NB4 (cell line): ENCODE measurements around the genes PAFAH1B2, BACE1 and IL10RA.

DNA sequence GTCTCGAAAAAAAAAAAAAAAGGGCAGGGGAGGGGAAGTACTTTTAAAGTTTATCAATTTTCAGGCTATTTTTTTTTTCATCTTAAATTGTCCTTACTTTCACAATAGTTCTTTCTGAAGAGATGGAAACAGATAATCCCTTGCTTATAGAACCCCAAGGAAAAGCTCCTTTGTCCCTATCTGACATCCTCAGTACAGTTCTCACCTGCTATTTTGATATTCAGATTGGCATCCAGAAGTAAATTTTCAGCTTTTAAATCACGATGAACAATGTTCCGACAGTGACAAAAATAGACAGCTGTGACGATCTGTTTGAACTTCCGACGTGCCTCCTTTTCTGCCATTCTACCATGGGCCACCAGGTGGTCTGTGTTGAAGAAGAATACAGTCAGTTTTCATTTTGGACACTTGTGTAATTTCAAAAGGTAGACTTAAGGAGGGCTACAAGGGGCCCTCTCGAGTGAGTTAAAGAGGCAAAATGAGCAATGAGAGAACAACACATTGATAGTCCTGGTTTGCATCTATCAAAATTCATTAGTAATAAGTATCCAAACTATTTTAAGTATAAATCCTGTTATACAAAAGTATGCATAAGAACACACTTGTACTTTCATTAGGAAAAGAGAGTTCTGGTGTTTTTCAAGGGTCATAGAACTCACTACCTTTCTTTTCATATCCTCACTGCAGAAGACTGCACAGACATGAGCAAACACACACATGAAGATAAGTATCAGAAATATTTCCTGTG, 89.8 kb upstream of the APOA1 start:
- RRBS = no CpG with 5 or more reads among the region's 7 CpGs

GRCh38 chr11:116989843-116990429, 108.3 kb downstream of the SIK3 start:
- RRBS = no CpG with 5 or more reads among the region's 3 CpGs

GRCh38 chr11:117020786-117021719, 77.2 kb downstream of the SIK3 start:
- RRBS = no CpG with 5 or more reads among the region's 6 CpGs

GRCh38 chr11:117079614-117080412, 18.4 kb downstream of the SIK3 start:
- RRBS = no CpG with 5 or more reads among the region's 1 CpG

GRCh38 chr11:117137459-117137820, 6.6 kb upstream of the PAFAH1B2 start:
- RRBS = no CpG with 5 or more reads among the region's 4 CpGs

DNA sequence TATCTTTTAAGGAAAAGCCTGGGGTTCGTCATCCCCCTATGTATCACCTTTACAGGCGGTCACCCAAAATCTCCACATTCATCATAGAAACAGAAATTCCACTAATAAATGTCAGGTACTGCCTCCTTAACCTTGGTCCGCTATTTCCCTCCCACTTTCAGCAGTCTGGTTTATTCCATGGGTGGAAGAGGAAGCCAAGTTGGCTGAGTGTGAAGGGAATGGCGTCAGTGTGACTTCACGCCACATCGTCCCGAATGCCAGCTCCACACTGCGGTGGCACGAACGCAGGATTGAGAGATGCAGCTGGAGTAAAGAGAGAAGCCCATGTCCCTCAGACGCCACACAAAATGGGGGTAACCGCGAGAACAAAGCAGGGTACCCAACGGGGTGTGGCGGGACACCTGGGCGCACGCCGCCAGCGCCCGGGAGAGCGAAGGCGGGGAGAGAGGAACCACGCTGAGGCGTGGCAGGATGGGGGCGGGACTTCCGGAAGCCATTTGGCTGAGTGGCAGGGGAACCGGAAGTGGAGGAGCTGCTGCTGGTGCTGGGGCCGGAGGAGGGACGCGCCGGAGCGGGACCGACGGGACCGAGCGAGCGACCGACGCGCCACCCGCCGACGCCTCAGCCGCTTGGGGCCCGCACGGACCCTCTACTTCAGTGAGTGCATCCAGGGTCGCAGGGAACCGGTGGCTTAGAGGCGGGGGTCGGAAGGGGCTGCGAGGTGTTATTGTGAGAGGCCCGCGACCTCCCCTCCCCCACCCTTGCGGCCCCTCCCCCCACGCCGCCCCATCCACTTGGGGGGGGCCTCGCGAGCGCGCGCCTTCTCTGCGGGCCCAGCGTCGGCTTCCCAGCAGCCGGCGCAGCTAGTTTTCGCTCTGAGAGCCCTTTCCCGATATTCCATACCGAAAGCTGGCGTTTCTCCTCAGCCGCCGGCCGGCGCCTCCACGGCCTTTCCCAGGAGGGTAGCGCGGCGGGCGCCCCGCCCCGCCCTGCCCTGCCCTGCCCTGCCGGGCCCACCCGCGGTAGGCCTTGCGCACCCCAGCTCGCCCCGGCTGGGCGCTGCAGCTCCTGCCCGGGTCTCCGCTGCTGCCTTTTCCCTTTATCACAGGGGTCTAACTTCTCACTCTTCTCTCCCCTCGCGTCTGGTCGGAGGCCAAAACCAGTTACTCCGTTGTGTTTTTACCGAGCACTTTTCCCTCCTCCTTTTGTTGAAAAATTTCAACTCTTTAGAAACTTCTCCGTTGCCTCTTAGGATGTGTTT, at the start of gene PAFAH1B2:
PAFAH1B2 (plus strand) TSS at position 526 of the 1,261 bp plus-strand sequence.
- RRBS = 1% methylated on average over 36 of the region's 96 CpGs

DNA sequence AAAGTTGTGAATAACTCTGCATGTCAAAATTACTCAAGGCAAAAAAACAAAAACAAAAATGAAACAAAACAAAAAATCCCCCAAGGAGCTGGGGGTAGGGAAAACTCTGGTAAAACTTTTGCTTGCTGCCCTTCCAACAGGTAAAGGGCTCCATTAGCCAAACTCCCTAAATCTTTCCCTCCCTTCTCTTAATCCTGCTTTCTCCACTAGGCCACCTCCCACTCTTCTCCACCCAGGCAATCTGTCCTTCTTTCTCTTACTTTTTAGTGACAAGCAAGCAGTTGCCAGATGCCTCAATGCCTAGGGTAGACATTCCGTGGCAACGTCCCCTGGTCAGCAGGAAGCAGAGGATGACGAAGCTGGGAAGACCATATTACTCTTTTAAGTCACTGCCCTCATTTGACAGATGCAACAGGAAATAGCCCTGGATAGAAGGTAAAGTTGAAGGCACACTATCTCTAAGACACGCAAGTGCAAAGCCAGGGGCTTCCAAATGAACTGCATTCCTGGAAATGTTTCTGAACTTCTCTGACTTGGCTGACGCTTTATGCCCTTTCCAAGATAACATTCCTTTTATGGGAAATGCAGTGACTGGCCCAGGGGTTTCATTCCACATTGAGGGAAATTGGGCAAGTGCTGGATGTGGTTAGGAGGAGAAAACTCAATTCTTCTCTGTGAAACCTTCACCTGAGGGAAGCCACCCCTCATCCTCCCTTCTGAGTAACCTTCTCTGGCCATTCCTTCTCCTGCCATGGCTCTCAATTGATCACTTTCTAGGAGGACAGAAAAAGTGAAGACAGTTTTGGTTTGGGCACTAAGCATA, 14.8 kb downstream of the PCSK7 start:
- RRBS = no CpG with 5 or more reads among the region's 5 CpGs

DNA sequence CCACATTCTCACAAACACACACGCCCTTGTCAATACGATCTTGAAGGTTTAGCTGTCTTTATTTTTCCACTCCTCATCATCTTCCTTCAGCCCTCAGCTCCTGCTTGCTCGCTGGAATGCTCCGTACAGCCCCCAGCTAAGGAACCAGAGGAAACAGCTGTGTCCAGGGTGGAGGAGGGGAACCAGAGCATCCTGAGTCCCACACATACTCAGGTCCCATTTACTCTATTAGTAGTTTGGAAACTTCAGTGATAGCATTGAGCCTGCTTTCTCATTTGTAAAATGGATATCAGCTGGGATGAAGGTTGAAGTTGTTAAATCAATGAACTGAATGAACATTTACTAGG, 13.3 kb downstream of the PCSK7 start:
- RRBS = no CpG with 5 or more reads among the region's 4 CpGs

- RRBS = no CpG with 5 or more reads among the region's 8 CpGs
Observed at GRCh38 chr11:117313016-117313555, 3.0 kb downstream of the BACE1 start.

- RRBS = 6% methylated on average over 33 of the region's 75 CpGs
Observed at GRCh38 chr11:117315574-117316659, at the start of gene BACE1. Gene BACE1, minus strand, starts transcription at chr11:117316256.

- RRBS = no CpG with 5 or more reads among the region's 6 CpGs
Observed at GRCh38 chr11:117316660-117316886, 517 bp upstream of the BACE1 start.

- RRBS = no CpG with 5 or more reads among the region's 12 CpGs
Observed at GRCh38 chr11:117328409-117328801, 751 bp downstream of the CEP164 start.

GRCh38 chr11:117371027-117371471, 43.4 kb downstream of the CEP164 start:
- RRBS = no CpG with 5 or more reads among the region's 3 CpGs

- RRBS = no CpG with 5 or more reads among the region's 3 CpGs
Observed at GRCh38 chr11:117778973-117779269, 18.1 kb downstream of the DSCAML1 start.

DNA sequence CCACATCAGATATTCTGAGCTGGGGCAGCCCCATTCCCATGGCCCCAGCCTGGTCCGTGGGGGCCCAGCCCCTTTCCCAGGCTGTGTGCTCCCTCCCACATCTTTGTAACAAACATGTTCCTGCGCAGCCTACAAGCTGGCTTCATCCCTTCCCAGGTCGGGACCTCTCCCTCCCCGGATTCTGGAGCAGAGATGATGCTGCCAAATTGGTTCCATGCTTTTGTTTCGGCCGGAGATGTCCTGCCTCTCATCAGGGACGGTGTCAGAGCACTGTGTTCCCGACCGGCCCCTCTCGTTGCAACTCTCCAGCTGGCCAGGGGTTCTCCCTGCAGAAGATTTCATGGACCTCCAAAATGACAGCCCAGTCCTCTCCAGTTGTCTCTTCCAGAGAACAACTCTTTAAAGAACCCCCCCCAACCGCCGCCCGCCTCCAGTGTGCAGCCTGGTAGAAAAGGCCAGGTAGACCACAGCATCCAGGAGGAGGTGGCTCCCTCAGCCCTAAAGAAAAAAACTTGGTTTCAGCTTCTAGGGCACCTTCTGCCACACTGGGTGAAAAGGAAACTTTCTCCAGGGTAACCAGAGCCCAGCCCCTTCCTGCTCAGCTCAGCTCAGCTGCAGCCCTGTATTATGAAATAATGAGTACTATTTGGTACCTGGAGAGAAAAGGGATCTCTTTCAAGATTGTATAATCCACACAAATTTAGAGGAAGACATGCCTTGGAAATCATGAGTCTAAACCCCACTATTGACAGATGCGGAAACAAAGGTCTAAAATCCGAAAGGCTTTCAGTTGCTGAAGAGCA, 3.6 kb downstream of the FXYD6 start:
- RRBS = 40% methylated on average over 1 of the region's 15 CpGs

DNA sequence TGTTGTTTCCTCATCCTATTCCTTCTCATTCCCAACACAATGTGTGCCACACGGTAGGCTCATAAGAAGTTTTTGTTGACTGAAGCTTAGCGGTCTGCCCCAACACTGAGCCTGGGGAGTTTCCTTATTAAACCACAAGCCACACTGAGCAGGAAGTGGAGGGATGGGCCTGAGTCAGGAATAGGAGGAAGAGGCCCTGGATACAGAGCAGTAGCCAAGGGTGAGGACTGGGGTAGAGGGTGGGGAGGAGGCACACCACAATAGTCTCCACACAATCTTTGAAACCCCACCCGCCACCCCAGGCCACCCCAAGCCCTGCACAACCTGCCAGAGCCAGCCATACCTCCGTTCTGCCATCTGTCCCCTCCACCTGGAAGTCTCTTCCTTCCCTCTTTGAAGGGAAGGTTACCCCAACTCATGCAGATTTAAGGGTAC, 15.5 kb upstream of the IL10RA start:
- RRBS = no CpG with 5 or more reads among the region's 4 CpGs

- RRBS = 11% methylated on average over 24 of the region's 71 CpGs
Observed at GRCh38 chr11:117985761-117986600, at the start of gene IL10RA. Gene IL10RA, plus strand, starts transcription at chr11:117986394.

- RRBS = no CpG with 5 or more reads among the region's 6 CpGs
Observed at GRCh38 chr11:118009784-118010492, 23.7 kb downstream of the IL10RA start.

- RRBS = 21% methylated on average over 10 of the region's 42 CpGs
Observed at GRCh38 chr11:118145937-118146392, 6.7 kb downstream of the SCN4B start.

DNA sequence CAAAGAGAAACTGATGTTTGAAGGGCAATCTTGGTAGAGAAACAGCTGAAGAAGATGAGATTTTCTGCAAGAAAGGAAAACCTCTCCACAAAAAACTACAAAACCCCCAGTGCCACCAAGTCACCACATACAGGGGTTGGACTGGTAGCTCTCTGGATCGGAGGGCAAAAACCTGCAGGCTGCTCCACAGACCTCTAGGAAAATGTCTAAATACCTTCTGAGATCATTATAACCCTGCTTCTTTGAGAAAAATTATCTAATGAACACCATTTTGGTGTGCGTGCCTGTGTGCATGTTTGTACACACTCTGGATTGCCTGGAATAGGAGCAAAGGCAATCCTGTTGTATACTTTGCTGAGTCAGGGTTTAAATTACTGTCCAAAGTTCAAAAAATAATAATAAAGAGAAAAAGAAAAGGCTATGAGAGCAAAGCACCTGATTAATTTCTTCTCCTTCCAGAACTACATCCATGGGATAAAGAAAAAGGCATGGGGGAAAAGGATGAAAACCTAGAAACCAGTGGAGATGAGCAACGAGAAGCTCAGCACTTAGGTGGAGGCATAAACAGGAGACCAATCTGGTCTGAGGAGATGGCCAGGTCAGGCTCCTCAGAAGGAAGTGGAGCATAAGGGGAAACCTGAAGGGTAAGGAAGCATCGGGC, 11.0 kb downstream of the JAML start:
- RRBS = no CpG with 5 or more reads among the region's 4 CpGs